Epithelial cell of prostate (primary cell): ENCODE data around the genes FAM25C, MAPK8, FAM170B and WASHC2A.

DNA sequence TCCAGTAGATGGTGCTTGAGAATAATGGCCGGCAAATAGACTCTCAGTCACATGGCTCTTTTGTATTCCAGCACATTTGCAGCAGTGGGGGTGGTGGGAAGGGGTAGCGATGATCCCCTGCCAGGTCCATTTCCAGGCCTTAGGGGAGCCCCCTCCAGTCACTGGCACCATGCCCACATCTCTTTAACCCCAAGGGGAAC is 81.8 kb downstream of the PTPN20 start:
- RRBS: no CpG with 5 or more reads among the region's 2 CpGs

- RRBS: no CpG with 5 or more reads among the region's 13 CpGs
Observed at GRCh38 chr10:47183311-47184114, 116.5 kb upstream of the GDF10 start.

GRCh38 chr10:47999668-47999867 is at the start of gene FAM25C:
FAM25C (minus strand) TSS chr10:47999791.
- RRBS: no CpG with 5 or more reads among the region's 7 CpGs

- RRBS: under 1% methylated on average over 27 of the region's 139 CpGs
Observed at GRCh38 chr10:48306138-48307255, at the start of gene MAPK8. MAPK8 (plus strand) TSS chr10:48306677.

GRCh38 chr10:48342343-48342946 is 36.0 kb downstream of the MAPK8 start:
- RRBS: no CpG with 5 or more reads among the region's 3 CpGs

DNA sequence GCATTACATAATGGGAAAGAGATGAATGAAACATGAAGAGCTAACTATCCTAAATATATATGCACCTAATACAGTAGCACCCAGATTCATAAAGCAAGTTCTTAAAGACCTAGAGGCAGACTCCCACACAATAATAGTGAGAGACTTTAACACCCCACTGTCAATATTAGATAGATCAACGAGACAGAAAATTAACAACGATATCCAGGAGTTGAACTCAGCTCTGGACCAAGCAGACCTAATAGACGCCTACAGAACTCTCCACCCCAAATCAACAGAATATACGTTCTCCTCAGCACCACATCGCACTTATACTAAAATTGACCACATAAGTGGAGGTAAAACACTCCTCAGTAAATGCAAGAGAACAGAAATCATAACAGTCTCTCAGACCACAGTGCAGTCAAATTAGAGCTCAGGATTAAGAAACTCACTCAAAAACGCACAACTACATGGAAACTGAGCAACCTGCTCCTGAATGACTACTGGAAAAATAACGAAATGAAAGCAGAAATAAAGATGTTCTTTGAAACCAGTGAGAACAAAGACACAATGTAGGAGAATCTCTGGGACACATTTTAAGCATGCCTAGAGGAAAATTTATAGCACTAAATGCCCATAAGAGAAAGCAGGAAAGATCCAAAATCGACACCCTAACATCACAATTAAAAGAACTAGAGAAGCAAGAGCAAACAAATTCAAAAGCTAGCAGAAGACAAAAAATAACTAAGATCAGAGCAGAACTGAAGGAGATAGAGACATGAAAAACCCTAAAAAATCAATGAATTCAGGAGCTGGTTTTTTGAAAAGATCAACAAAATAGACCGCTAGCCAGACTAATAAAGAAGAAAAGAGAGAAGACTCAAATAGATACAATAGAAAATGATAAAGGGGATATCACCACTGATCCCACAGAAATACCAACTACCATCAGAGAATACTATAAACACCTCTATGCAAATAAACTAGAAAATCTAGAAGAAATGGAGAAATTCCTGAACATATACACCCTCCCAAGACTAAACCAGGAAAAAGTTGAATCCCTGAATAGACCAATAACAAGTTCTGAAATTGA is 67.5 kb downstream of the MAPK8 start:
- RRBS: no CpG with 5 or more reads among the region's 9 CpGs

- RRBS: no CpG with 5 or more reads among the region's 13 CpGs
Observed at GRCh38 chr10:48439457-48440216, 133.2 kb downstream of the MAPK8 start.

DNA sequence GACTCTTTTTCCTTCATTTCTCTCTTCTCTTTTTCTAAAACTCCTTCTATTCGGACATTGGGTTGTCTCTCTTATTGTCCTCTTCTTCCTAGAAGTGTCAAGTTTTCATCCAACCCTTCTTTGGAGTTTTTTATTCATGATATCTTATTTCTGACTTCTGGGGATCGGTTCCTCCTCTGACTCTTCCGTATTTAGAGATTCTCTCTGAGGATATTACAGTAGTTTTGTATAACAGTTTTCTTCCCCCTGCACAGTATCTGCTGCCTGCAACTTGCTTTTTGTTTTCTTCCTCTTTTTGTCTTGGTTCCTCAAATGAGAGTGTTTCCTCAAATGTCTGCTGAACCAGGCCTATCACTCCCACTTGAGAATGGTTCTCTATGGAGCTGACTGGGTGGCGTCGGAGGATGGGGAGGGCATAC is 27.8 kb downstream of the ARHGAP22 start:
- RRBS: no CpG with 5 or more reads among the region's 5 CpGs

GRCh38 chr10:48655393-48655914 is 29.2 kb upstream of the WDFY4 start:
- RRBS: no CpG with 5 or more reads among the region's 26 CpGs

GRCh38 chr10:48672757-48673270 is 11.9 kb upstream of the WDFY4 start:
- RRBS: no CpG with 5 or more reads among the region's 7 CpGs

DNA sequence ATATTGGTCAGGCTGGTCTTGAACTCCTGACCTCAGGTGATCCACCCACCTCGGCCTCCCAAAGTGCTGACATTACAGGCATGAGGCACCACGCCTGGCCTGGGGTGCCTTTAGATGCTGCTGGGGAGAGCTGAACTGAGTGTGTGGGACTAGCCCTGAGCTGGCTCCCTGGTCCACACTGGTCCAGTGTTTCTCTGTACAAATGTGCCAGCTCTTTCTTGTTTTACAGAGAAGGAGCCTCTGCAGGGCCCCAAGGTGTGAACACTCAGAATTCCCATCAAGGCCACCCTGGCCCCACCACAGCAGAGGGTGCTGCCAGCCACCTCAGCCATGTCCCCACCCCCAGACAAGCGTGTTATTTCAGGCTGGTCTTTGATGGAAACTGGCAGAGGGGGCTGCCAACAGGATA is 68.4 kb upstream of the LRRC18 start:
- RRBS: no CpG with 5 or more reads among the region's 3 CpGs

DNA sequence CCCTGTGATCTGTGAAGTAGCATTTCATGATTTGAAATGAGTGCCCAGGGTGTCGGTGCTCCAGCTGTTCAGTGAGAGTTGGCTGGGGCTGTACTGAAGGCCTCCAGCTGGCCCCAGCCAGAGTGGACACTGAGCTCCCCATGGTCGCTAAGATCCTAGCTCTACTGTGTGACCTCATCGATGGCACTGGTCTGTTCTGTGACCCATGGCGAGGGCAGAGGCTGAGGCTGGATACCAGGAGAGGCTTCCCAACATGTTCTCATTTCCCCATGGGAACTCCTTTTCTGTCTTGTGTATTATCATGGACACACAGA is at the start of gene FAM170B:
Gene FAM170B (minus strand): TSS at position 131 of the 314 bp plus-strand sequence.
- RRBS: no CpG with 5 or more reads among the region's 4 CpGs

DNA sequence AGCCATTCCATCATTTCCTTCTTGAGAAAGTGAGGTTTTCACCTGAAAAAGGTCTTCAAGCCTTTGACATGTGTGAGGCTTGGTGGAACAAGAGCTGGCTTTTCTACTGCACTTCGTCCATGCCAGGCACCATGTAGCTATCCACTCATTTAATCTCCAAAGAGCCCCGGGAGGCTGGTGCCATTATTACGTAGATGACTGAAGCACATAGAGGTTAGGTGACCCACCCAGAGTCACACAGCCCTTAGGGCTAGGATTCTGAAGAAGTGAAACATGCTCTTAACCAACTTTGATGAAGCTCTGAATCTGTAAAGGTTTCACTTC is 33.5 kb downstream of the DRGX start:
- RRBS: no CpG with 5 or more reads among the region's 3 CpGs

DNA sequence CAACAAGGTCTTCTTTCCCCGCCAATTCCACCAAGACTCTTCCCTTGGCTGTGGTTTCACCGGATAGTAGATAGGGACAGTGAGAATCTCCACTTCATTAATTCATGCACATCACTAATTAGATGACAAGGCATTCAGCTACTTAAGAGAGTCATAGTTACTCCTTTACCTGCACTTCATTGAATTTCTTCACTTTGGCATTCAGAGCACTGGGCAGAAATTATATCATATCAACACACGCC is 23.6 kb downstream of the C10orf53 start:
- RRBS: no CpG with 5 or more reads among the region's 3 CpGs

DNA sequence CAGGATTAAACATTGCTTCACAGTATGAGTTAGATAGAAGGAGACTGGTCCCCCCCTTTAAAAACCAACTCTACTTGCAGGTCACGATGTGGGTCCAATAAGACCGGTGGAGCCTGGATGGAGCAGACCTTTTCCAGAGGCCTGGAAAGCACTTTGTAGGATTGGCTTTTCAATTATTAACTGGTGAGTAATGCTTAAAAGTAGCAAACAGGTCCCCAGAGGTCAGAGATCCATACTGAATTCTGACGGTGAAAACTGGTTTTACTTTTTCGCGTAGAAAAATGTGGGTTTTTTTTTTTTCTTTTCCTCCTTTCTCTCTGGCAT is 74.9 kb upstream of the OGDHL start:
- RRBS: no CpG with 5 or more reads among the region's 5 CpGs

DNA sequence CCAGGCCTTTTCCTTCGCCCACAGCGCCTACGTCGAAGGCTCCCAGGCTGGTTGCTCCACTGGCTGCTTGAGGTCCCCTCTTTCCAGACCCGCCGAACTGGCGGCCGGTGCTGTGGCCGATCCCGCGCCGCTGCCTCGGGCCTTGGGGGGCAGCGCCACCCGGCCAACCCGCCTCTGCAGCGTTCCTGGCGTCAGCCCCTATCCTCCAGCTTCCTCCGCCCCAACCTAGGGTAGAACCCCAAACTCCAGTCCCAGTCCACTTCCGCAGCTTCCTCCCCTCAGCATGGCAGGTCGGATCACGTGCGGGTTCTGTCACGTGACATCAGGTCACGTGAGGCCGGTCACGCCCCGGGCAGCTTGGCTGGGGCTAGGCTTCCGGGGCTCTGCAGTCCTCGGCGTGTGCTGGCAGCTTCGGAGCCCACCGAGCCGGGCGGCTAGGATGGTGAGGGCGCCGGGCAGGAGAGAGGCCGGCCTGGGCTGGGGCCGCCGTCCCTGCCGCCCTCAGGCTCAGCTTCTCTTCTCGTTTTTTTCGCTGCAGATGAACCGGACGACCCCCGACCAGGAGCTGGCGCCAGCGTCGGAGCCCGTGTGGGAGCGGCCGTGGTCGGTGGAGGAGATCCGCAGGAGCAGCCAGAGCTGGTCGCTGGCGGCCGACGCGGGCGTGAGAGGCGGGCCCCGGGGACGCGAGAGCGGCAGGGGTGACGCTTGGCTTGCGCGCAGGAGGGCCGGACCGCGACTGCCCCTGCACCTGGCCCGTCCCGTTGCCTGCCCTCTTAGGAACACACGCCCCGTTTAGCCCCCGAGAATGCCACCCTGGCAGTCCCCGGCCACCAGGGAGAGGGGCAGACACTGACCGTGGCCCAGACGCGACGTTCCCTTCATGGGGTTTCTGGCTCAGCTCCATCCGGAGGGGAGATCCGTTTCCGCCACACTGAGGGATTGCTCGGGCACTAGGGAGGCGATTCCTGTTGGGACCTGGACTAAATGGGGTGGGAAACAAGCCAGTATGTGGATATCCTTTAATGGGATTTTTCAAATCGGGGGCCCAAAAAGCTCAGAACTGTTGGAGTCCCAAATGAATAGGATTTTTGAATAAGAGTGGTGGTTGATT is at the start of gene WASHC2A:
Gene WASHC2A (plus strand): TSS at position 388 of the 1,111 bp plus-strand sequence.
- RRBS: 2% methylated on average over 4 of the region's 87 CpGs

- RRBS: no CpG with 5 or more reads among the region's 5 CpGs
Observed at GRCh38 chr10:50321878-50322460, 70.7 kb upstream of the ASAH2 start.

GRCh38 chr10:50361161-50361785 is 110.0 kb upstream of the ASAH2 start:
- RRBS: no CpG with 5 or more reads among the region's 7 CpGs

DNA sequence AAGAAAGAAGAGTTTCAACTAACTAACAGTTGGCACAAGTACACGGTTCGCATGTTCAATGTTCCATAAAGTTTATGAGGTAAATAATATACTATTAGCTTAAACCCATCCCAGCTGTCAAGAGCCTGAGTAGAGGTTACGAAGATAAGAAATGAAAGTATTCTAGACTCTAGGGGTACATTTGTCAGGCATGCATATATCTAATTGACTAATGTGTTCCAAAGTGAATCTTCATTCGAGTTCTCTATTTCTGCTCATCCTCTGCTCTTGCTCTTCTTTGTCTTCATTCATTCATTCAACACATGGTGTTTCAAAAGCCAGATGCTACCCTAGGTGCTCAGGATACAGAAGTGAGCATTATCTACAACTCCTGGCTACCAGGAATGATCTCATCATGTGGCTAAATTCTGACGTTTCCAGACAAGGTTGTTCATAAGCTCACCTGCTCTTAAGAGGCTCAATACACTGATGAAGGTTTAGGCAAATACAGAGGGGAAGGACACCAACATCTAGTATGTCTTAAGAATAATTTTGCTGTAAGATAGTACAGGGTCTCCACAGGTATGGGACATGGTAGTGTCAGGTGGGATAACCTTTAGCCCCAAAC is 152.0 kb upstream of the ASAH2 start:
- RRBS: no CpG with 5 or more reads among the region's 5 CpGs